ENCODE measurements around the gene FLCN.

DNA sequence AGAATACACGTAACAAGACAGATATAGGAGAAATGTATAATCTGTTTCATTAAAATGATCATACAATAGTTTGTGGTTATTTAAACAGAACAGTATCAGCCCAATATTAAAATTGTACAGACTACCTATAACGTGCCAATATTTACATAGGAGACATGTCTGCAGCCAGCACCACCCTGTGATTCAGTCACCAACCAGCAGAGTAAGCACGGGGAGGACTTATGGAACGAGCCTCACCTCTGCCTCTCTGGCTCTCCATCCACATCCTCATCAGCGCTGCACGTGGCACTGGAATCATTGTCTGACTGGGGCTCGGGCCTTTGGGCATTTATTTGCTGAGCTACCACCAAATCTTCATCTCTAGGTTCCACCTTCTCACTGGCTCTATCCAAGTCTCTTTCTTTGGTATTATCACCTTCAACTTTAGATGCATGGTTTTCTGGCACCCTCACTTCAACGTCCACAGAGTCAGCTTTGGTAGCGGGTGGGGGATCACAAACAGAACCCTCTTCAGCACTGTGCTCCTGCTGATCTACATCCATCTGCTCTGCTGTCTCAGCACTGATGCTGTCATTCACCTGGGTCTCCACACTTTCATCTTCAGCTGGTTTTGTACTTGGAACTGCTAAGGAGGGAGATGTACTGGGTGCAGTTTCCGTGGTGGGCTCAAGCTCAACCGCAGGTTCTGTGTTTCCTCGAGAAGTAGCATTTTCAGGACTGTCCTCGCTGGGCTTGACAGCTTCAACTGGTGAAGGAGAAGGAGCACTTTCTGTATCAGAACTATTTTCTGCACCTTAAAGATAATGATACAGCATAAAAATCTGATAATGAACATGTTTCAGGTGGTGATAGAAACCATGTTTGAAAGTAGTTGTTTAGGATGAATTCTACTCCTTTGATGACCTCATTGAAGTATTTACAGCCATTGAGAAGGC lies 101.7 kb downstream of the TTC19 start:
- PRO-cap: no peak

- PRO-cap: no peak
Observed at GRCh38 chr17:16138836-16139443, 76.4 kb downstream of the NCOR1 start.

DNA sequence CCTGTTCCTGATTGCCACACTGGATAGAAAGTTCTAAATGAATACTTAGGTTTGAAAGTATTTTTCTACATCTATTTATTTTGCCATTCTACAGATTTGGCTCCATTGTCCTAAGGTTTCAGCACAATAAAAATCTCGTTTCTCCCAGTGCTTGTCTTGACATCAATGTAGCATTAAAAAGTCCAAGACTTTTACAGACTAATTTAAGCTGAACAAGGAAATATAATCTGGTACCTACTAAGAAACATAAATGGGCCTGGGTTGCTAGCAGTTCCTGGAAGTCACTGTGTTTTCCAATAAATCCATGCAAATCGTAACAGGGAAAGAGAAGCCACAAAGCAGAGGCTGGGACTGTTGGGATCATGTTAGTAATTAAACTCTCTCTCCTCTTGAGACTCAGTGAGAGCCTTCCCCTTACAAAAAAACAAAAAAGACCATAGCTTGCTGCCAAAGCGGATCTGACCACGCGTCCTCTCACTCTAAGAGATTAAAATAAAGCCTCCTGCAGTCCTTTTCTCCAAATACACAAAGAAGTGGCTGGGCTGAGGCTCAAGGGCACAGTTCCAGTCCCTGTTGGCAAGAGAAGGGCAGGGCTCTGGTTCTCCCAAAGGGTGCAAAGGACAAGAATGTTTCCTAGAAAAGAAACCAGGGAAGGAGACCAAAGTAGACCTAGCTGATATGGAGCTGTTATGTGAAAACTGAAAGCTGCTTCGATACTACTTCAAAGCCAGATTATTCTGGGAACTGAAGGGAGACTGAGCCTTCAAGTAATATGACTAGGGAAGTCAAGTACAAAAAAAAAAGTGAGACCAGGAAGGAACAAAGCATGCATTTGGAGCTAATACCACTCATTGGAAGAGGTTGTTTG lies 38.5 kb downstream of the PIGL start:
- PRO-cap: no peak

DNA sequence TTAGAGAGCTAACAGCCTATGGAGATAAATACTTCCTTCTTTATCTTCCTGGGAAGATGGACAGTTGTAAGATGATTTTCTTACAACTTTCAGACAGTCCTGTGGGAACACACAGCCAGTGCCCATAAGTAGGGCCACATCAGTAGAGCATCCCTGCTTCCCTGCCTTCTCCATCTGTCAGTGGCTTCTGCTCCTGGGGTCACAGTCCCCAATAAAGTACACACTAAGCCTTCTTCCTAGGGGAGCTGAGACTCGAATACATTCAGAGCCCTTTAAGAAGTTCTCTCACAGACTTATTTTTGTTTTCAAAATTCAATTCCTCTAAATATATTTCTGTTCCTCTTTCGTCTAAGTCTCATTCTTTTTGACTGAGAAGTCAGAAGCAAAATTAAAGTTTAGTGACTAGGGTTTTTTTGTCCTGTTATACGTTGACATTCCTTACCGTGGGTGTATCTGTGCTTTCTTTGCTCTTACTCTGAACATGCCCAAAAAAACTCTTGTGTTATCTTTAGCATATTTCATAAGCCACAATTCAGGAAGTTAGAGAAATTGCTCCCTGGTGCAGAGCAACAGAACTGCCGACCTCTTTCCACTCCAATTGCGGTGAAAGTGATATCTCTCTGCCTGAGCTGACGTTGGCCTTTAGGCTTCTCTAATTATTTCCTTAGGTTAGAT lies 65.9 kb downstream of the CENPV start:
- PRO-cap: no peak

DNA sequence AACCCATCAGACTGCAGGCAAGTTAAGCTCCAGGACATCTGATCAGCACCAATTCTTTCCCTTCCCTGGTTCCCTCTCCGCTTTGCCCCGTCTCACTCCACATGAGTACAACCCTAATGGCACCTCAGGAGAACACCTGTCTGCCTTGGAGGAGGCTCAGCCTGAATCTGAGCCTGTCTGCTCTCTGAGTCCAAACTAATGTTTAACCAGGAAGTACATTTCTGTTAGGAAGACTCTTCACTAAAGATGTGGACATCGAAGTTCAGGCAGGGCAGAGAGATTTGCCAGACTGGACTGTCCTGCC lies 29.1 kb upstream of the LRRC75A start:
- PRO-cap: no peak

GRCh38 chr17:17029064-17029574 lies 13.1 kb upstream of the MPRIP start:
- PRO-cap: no peak

- PRO-cap: no peak
Observed at GRCh38 chr17:17036427-17036892, 5.8 kb upstream of the MPRIP start.

- PRO-cap: no peak
Observed at GRCh38 chr17:17043618-17044166, 1.4 kb downstream of the MPRIP start.

GRCh38 chr17:17044935-17045611 lies 2.8 kb downstream of the MPRIP start:
- PRO-cap: unidirectional peak, minus-strand start at chr17:17045025

GRCh38 chr17:17093794-17094062 lies 51.5 kb downstream of the MPRIP start:
- PRO-cap: no peak

DNA sequence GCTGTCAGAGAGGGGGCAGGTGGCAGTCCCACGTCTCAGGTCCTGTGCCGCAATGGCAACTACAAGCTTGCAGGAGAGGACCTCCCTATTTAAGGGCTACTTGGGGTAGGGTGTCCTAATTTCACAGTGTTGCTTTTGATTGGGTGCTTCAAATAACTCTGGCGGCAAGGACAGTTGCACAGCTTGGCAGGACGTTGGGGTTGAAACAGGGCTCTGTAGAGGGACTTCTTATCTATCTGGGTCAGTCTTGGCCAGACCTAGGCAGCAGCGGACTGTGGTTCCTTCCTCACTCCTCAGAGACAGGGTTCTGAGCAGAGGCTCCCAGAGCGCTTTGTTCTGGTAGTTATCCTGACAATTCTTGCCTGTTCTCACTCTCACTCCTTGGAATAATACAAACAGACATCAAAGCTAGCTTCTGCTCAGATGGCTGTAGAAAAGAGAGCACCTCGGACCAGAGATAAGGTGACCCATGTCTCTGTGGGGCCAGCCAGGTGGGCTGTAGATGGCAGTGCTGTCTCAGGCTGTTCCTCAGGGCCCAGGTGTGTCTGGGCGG lies 61.2 kb downstream of the PLD6 start:
- PRO-cap: no peak

GRCh38 chr17:17187693-17188383 lies 18.3 kb downstream of the PLD6 start:
- PRO-cap: no peak

GRCh38 chr17:17191245-17191862 lies 14.8 kb downstream of the PLD6 start:
- PRO-cap: no peak

DNA sequence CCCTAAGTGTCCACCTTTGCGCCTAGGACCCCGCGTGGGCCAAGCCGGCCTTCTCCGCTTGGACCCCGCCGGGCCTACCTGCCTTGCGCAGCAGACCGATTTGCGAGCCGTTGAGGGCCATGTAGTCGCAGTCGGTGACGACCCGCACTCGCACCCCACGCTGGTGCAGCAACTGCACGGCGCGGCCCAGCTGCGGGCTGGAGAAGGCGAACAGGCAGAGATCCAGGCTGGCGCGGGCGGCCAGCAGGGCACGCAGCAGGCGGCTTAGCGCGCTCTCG lies 412 bp downstream of the PLD6 start:
- PRO-cap: no peak

DNA sequence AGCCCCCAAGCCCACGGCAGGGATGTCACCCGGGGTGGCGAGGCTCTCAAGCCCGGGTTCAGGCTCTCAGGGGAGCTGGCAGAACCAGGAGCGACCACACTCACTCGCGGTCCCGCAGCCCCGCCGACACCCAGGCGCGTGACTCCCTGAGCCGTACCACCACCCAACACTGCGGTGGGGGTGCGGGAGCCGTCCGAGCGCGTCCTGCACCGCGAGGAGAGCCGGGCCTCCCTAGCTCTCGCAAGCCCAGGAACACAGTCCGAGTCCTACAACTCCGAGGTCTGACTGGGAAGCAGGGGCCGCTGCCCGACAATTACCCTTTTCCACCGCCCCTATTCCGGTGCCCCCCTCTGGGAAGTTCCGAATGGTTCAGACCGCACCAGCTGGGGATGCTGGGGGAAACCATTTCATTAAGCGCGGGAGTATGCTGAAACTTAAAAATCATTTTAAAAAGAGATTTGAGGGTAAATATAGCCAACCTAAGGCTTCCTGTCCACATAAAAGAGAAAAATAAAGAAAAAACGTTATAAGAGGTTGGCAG lies at the start of gene FLCN:
Gene FLCN (minus strand): TSS at position 125 of the 541 bp plus-strand sequence.
- PRO-cap: unidirectional peak, minus-strand start at position 127 of the sequence; unidirectional peak, minus-strand start at position 288 of the sequence; bidirectional peak, plus-strand start outside the sequence, minus-strand start at position 325 of the sequence

GRCh38 chr17:17363650-17364914 lies 60.9 kb downstream of the NT5M start:
- PRO-cap: unidirectional peak, minus-strand start at chr17:17364627

- PRO-cap: no peak
Observed at GRCh38 chr17:17413761-17414852, 62.7 kb upstream of the MED9 start.

DNA sequence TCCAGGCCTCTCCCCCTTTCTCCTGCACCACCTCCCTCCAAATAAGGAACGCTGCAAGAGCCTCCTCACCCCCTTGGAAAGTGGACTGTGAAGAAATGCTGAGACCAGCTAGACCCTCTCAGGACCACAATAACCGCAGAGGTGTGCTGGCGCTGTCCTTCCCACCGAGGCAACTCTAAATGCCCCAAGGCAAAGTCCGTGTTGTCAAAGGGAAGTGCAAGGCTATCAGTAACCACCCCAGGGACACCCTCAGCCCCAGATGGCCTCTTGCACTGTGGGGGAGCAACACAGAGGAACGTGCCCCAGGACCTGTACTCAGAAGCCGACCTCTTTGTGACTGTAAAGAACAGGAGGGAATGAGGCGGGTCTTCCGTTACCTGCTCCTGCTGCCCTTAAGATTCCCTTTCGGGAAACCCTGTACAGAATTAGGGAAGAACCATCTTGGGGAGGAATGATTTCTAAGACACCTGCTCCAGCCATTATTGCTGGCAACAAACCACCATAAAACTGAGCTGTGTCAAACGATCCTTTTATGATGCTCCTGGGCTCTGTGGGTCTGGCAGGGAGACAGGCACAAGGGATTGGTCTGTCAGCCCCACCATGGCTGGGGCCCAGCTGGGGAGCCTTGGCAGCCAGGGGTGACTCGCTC lies 14.6 kb upstream of the MED9 start:
- PRO-cap: no peak

- PRO-cap: no peak
Observed at GRCh38 chr17:17480239-17481095, 3.7 kb downstream of the MED9 start.

GRCh38 chr17:17575211-17576424 lies 15.9 kb downstream of the PEMT start:
- PRO-cap: no peak